AG09319 (cell line): ENCODE measurements around a stretch of chr6.

GRCh38 chr6:142259213-142259979, 42.4 kb upstream of the ADGRG6 start:
- RRBS = no CpG with 5 or more reads among the region's 3 CpGs

DNA sequence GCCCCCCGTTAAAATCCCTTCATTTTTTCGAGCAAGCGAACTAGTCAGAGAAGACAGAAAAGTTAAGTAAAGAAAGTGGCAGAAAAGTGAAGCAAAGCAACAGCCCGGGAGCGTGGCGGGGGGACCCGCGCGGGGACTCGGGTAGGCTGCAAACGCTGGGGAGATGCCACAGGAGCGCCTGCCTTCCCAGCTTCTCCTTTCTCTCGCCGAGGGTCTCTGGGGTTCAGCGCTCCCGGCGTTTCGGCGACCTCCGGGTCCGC, 535 bp upstream of the ADGRG6 start:
- RRBS = no CpG with 5 or more reads among the region's 21 CpGs

DNA sequence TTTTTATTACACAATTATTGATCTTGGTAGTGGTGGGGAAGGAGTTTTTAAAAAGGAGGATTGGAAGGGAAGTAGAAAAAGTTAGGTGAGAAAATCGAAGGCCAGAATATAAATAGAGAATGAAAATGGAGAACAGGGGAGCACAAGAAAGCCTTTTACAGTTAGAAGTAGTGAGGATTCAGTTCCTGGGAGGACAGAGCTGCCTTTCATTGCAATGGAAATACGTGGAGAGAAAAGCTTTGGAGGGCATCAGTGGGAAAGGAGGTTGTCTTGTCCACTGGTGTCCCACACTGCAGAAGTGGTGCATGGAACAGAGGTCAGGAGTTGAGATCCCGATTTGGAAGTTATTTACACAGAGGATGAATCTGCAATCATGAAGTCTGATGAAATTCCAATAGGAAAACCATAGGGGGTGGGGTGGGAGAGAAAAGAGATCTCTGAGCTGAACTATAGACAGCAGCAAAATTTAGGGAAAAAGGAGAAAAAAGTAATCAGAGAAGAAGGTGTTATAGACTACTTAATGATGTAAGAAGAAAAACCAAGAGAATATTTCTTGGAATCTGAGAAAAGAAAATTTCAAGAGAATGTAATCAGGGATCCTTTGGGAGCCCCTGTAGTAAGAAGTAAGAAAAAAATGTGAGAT, 33.6 kb downstream of the ADGRG6 start:
- RRBS = no CpG with 5 or more reads among the region's 3 CpGs

GRCh38 chr6:142395583-142396484, 94.0 kb downstream of the ADGRG6 start:
- RRBS = no CpG with 5 or more reads among the region's 2 CpGs

GRCh38 chr6:142771312-142771760, 173.6 kb downstream of the HIVEP2 start:
- RRBS = no CpG with 5 or more reads among the region's 14 CpGs

GRCh38 chr6:142784198-142784678, 160.7 kb downstream of the HIVEP2 start:
- RRBS = no CpG with 5 or more reads among the region's 4 CpGs

DNA sequence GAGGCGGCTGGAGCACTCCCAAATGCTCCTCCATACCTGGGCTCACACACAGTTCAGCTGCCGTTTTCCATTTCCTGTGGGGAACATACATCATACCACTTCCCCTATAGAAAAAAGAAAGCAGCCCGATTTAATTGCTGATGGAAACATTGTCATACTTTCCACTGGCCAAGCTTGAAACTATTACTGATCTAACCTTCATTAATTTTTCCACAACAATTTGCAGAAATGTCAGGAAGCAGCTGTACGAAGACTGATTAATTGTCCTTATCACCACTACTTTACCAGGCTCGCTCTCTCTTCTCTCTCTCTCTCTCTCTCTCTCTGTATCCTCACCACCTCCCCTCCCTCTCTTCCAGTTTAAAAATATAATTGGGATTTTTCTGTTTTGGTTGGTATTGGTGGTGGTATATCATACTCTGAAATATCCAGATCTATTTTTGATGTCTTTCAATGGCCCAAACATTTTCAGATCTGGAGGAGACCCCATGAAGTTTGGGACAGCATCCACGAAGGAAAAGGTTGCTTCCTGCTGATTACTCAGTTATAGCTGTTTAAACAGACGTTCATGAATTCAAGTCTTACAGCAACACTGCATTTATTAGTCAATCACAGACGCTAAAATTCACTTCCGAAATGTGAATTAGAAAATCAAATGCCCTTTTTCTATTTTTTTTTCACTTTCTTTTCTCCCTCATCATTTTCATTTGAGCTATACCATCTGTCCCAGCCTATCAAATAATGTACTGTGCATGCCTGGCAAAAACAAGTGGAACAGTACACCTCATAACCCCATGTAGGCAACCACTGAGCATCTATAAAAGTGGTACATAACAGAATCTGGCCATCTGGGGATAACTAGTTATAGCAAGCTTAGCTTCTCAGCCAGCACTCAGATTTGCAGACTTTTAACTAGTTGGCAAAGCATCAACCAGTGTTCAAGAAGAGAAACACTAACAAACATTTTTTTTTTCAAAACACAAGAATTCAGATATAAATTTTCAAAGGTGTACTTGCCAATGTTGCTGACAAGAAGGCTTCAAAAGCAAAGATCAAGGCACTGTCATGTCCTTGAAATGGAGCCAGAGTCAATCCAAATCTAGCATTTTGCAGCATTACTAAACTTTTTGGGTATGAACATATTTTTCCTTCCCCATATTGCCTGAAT, 124.6 kb downstream of the HIVEP2 start:
- RRBS = no CpG with 5 or more reads among the region's 9 CpGs

- RRBS = no CpG with 5 or more reads among the region's 7 CpGs
These were observed 19.3 kb downstream of the HIVEP2 start for GRCh38 chr6:142925544-142926135.

GRCh38 chr6:143058681-143059587, 1.8 kb upstream of the AIG1 start:
- RRBS = no CpG with 5 or more reads among the region's 9 CpGs

GRCh38 chr6:143107382-143107797, 46.7 kb downstream of the AIG1 start:
- RRBS = no CpG with 5 or more reads among the region's 2 CpGs

GRCh38 chr6:143397071-143397960, 53.2 kb downstream of the ADAT2 start:
- RRBS = no CpG with 5 or more reads among the region's 17 CpGs

GRCh38 chr6:143515924-143516240, 4.4 kb upstream of the FUCA2 start:
- RRBS = no CpG with 5 or more reads among the region's 5 CpGs

DNA sequence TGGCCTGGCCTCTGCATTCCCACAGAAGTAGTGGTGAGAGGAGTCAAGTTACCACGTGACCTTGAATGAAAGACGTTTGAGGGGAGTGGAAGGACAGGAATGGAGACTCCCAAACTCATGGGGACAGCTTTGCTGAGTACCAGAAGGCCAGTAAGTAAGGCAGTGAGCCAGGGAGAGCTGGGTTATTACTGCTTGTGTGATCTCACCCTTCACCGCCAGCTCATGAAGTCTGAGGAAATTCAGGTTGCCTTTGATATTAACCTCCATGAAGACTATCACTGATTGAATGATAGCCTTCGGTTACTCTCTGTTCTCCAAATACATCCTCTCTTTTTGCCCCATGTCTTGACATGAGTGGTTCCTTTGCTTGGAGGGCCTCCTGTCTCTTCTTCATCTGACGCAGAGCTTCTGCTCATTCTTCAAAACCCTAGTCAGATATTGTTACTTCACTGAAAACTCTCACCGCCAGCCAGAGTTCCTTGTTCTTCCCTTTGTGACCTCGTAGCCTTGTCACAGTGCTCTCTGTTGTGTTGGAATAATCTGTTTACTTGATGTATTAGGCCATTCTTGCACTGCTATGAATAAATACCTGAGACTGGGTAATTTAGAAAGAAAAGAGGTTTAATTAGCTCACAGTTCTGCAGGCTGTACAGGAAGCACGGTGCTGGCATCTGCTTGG, 50.2 kb upstream of the FUCA2 start:
- RRBS = no CpG with 5 or more reads among the region's 8 CpGs

DNA sequence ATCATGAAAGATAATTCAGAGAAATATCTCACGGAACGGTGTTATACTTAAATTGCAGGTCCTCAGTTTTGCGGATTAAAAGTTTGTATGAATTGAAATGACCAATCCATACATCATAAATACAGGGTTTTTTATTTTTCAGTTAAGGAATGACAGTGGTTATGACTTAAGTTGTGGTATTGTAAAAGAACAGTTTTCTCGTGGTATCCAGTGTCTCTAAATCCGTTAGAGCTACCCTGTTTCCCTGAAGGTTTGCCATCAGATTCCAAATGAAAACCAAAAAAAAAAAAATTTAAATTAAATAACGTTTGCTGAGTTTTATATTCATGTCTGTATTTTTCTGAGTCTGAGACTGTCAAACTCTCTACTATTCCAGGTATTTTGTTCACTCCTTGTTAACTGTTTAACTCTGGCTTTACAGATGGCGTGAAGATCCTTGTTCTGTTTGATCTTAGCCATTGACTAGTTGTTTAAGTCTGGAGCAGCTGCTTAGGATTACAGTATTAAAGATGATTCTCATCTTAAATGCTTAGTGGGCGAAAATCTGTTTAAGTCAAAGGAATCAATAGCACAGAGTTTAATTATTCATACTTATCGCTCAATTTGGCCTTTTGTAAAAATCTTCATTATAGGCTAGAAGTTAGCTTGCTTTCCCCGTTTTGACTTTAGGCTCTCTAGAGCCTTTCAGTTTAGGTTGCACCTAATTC, 2.3 kb downstream of the PHACTR2 start:
- RRBS = no CpG with 5 or more reads among the region's 10 CpGs

- RRBS = no CpG with 5 or more reads among the region's 5 CpGs
These were observed 14.4 kb downstream of the PHACTR2 start for GRCh38 chr6:143692095-143692580.

GRCh38 chr6:143755479-143755891, 77.7 kb downstream of the PHACTR2 start:
- RRBS = no CpG with 5 or more reads among the region's 4 CpGs

- RRBS = no CpG with 5 or more reads among the region's 2 CpGs
These were observed 1.6 kb upstream of the ZC2HC1B start for GRCh38 chr6:143862673-143863107.

GRCh38 chr6:144287343-144287554, 2.1 kb downstream of the UTRN start:
- RRBS = no CpG with 5 or more reads among the region's 5 CpGs

DNA sequence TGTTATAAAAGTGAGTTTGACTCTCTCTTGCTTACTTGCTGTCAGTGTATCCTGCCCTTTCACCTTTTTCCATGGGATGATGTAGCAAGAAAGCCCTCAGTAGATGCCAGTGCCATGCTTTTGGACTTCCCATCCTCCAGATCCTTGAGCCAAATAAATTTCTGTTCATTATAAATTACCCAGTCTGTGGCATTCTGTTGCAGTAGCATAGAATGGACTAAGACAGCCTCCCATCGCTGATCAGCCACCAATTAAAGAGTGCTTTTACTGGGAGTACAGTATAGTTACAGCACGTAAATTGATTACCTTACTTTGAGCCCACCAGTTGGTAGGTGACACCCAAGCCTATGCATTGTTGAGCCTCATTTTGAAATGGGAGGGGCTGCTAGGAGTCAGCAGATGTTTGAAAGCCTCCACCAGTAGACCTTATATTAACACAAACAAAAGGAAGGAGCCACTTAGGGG, 40.2 kb downstream of the UTRN start:
- RRBS = no CpG with 5 or more reads among the region's 2 CpGs

- RRBS = no CpG with 5 or more reads among the region's 13 CpGs
These were observed 45.6 kb downstream of the UTRN start for GRCh38 chr6:144330524-144331273.